ENCODE results near the genes DDIAS, RAB30, CREBZF and CCDC89.

- RRBS: no CpG with 5 or more reads among the region's 4 CpGs
CAGE:
- cytosol, long polyA plus RNA: no peak
- long polyA plus RNA: no peak
- nucleus, long polyA plus RNA: no peak
These were observed 57.5 kb upstream of the FAM181B start for GRCh38 chr11:82790992-82791761.

GRCh38 chr11:82901238-82901949 is at the start of gene DDIAS:
TSS of gene DDIAS (plus strand) at chr11:82901736.
- RRBS: under 1% methylated on average over 19 of the region's 45 CpGs
CAGE:
- cytosol, long polyA plus RNA: no peak
- long polyA plus RNA: no peak
- nucleus, long polyA plus RNA: start-site peak on the plus strand at chr11:82901735-82901763, 105 reads

DNA sequence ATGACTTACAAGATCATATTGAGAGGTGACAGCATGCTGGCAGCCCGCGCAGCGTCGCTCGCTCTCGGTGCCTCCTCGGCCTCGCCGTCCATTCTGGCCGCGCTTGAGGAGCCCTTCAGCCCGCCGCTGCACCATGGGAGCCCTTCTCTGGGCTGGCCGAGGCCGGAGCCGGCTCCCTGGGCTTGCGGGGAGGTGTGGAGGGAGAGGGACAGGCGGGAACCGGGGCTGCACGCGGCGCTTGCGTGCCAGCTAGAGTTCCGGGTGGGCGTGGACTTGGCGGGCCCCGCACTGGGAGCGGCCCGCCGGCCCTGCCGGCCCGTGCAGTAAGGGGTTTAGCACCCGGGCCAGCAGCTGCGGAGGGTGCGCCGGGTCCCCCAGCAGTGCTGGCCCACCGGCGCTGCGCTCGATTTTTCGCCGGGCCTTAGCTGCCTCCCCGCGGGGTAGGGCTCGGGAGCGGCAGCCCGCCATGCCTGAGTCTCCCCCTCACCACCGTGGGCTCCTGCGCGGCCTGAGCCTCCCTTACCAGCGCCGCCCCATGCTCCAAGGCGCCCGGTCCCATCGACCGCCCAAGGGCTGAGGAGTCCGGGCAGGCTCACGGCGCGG is 69.0 kb downstream of the DDIAS start:
- RRBS: 96% methylated on average over 4 of the region's 60 CpGs
CAGE:
- cytosol, long polyA plus RNA: no peak
- long polyA plus RNA: no peak
- nucleus, long polyA plus RNA: no peak

- RRBS: no CpG with 5 or more reads among the region's 4 CpGs
CAGE:
- cytosol, long polyA plus RNA: no peak
- long polyA plus RNA: no peak
- nucleus, long polyA plus RNA: no peak
These were observed 77.2 kb downstream of the RAB30 start for GRCh38 chr11:82994433-82995056.

GRCh38 chr11:83070934-83071955 is at the start of gene RAB30:
TSS of gene RAB30 (minus strand) at chr11:83071897.
- RRBS: no CpG with 5 or more reads among the region's 30 CpGs
CAGE:
- cytosol, long polyA plus RNA: no peak
- long polyA plus RNA: no peak
- nucleus, long polyA plus RNA: start-site peak on the minus strand at chr11:83071827-83071838, 51 reads

DNA sequence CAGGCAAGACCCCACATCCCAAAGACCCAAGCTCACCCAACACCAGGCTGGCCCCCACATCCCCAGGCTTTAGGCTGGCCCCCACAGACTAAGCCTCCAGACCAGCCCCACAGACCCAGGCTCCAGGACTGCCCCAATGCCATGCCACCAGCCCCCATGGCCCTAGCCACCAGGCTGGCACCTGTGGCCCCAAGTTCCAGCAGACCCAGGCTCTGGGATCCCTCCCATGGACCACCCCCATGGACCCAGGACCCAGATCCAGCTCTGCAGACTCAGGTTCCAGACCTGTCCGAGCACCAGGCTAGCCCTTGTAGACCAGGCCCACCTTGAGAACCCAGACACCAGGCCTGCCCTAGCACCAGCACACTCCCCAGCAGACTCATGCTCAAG is 28.2 kb upstream of the PCF11 start:
- RRBS: no CpG with 5 or more reads among the region's 1 CpG
CAGE:
- cytosol, long polyA plus RNA: no peak
- long polyA plus RNA: no peak
- nucleus, long polyA plus RNA: no peak

DNA sequence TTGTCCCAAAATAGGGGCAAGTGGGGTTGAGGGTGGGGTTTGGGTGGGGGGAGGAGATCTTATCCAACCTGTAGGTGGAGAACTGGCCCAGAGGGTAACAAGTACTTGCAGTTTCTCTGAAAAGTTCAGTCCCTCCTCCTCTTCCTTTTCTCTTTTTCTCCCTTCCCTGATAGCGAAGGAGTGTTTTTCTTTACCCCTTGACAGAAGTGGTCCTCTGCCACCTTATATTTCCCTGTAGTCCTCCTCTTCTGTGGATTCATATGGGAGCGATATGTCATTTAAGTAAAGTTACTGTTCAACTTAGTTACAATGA is 1.3 kb downstream of the PCF11 start:
- RRBS: no CpG with 5 or more reads among the region's 2 CpGs
CAGE:
- cytosol, long polyA plus RNA: no peak
- long polyA plus RNA: no peak
- nucleus, long polyA plus RNA: no peak

DNA sequence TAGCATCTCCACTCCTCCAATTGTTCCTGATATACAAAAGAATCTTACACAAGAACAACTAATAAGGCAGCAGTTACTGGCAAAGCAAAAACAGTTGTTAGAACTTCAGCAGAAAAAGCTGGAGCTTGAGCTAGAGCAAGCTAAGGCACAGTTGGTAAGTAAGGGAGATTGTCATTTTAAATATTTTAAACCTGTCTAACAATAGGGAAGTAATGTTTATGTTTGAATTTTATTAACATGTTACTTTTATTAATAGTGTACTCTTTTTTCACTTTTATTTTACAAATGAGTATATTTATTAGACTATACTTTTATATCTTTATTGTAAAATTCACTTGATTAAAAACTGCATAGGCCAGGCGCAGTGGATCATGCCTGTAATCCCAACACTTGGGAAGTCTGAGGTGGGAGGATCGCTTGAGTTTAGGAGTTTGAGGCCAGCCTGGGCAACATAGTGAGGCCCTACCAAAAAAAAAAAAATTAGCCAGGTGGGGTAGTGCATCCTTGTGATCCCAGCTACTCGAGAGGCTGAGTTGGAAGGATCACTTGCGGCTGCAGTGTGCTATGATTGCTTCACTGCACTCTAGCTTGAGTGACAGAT is 7.4 kb downstream of the PCF11 start:
- RRBS: no CpG with 5 or more reads among the region's 4 CpGs
CAGE:
- cytosol, long polyA plus RNA: no peak
- long polyA plus RNA: no peak
- nucleus, long polyA plus RNA: no peak

- RRBS: no CpG with 5 or more reads among the region's 2 CpGs
CAGE:
- cytosol, long polyA plus RNA: no peak
- long polyA plus RNA: no peak
- nucleus, long polyA plus RNA: no peak
These were observed 5.1 kb downstream of the TMEM126A start for GRCh38 chr11:85652770-85653305.

DNA sequence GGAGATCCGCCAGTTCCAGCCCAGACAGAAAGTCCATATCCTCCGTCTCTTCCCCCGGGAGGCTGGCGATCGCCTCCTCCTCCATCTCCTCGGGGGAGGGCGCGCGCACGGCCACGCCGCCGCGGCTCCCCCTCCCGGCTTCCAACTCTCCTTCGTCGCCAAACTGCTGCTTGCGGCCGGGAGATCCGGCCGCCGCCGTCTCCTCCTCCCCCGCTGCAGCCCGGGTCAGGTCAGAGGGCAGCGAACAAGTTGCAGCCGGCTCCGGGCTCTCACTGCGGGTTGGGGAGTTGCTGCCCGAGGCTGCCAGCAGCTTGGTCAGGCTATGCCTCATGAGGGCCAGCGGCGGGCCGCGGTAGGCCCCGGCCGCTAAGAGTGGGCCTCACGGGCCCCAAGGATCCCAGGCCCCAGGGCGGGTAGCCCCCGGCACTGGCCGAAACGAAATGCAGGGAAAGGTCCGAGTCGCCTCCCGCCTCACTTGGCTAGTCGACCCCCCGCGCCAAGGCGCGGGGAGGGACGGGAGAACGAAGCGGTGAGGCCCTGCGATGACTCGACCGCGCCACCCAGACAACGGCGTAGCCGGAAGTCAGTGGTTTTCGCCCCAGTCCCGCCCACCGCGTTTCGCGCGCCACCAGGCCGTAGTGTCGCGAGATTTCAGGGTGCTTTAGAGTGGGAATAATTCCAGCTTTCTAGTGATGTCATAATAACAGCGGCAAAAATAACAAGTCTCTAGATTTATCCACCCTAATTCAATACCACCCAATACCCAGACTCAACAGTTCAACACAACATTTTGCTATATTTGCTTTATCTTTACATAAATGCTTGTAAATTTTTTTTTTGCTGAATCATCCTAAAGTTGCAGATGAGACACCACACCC is at the start of gene CREBZF:
Gene CREBZF, minus strand, starts transcription at position 585 of the 878 bp plus-strand sequence.
- RRBS: 1% methylated on average over 31 of the region's 70 CpGs
CAGE:
- cytosol, long polyA plus RNA: start-site peak on the minus strand centred at position 518 of the sequence, 109 bp wide, 899 reads
- long polyA plus RNA: start-site peak on the minus strand centred at position 521 of the sequence, 117 bp wide, 622 and 708 reads in 2 replicates
- nucleus, long polyA plus RNA: start-site peak on the minus strand centred at position 516 of the sequence, 110 bp wide, 1,476 reads

- RRBS: no CpG with 5 or more reads among the region's 22 CpGs
CAGE:
- cytosol, long polyA plus RNA: no peak
- long polyA plus RNA: no peak
- nucleus, long polyA plus RNA: no peak
These were observed at the start of gene CCDC89 for GRCh38 chr11:85685473-85686306. TSS of gene CCDC89 (minus strand) at chr11:85686195.

DNA sequence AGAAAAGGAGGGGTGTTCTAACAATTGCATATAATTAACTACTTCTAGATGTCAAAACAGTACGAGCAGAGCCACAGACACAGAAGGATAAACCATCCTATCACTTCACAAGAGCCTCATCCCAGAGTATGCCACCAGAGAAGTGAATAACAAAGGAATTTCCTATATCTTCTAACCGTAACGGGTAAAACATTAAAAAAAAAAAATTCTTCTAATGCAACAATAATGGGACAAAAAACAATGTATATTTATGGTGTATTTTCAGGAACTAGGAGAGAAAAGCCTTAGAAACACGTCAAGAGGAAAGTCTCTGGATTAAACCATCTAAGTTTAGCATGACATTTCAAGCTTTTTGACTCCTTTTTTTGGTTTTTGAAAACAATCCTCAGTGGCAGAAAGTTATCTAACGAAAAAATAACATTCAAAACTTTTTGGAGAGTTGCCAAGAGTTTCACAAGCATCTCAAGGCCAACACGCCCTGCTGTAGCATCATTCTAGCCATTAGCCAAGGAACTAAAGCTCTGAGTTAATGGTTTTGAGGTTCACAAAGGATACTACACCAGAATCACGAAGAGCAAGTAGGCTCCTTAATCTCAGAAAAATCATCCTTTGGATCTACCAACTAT is 94.9 kb downstream of the PICALM start:
- RRBS: no CpG with 5 or more reads among the region's 7 CpGs
CAGE:
- cytosol, long polyA plus RNA: no peak
- long polyA plus RNA: no peak
- nucleus, long polyA plus RNA: no peak

GRCh38 chr11:86015846-86017070 is 52.6 kb downstream of the PICALM start:
- RRBS: no CpG with 5 or more reads among the region's 12 CpGs
CAGE:
- cytosol, long polyA plus RNA: no peak
- long polyA plus RNA: no peak
- nucleus, long polyA plus RNA: no peak

DNA sequence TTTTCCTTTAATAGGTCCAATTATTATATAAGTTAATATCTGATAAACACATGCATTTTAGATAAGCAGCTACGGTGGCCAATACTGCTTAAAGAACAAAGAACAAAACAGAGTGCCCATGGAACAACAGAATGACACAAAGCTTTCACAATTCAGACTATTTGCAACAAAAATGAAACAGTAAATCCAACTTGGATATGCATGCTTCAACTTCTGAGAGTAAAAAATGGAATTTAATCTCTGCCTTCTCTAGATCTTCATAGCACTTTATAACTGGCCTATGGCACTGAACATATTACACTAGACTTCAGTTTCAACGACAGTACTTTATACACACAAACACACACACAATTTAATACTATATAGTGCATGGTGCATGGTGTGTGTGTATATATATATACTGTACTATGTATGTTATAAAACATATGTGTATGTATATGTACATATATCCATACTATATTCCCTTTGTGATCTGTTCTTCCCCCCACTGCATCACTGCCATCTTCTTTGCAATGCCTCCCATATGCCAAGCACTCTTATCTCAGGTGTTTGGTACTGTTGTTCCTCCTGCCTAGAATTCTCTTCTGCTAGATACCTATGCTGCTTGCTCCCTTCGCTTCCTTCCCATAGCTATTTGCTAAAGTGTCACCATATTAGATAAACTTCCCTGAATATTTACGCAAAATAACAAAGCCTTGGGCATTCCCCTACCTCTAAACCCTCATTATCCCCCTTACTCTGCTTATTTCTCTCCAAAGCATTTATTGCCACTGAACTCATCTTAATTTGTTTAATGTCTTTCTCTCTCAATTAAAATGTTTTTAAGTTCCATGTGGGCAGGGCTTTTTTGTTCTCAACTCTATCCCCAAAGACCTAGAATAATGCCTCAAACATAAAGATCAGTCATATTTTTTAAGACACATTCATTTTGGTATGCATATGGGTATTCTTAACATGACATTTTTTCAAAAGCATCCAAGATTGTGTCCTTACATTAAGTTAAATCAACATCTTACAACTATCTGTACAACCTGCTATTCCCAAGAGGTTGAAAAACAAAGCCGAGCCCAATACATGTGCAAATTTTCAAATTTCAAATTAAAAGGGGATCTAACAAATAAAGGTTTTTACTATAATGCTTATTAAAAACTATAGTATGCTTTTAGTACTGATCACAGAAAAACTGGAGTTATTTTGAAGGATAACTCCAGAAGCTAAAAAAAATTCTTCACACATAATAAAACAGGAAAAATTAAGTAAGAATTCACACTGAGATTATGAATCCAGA is 35.5 kb downstream of the PICALM start:
- RRBS: no CpG with 5 or more reads among the region's 5 CpGs
CAGE:
- cytosol, long polyA plus RNA: no peak
- long polyA plus RNA: no peak
- nucleus, long polyA plus RNA: no peak

GRCh38 chr11:86067993-86068606 is 784 bp downstream of the PICALM start:
- RRBS: 2% methylated on average over 10 of the region's 29 CpGs
CAGE:
- cytosol, long polyA plus RNA: no peak
- long polyA plus RNA: no peak
- nucleus, long polyA plus RNA: no peak

DNA sequence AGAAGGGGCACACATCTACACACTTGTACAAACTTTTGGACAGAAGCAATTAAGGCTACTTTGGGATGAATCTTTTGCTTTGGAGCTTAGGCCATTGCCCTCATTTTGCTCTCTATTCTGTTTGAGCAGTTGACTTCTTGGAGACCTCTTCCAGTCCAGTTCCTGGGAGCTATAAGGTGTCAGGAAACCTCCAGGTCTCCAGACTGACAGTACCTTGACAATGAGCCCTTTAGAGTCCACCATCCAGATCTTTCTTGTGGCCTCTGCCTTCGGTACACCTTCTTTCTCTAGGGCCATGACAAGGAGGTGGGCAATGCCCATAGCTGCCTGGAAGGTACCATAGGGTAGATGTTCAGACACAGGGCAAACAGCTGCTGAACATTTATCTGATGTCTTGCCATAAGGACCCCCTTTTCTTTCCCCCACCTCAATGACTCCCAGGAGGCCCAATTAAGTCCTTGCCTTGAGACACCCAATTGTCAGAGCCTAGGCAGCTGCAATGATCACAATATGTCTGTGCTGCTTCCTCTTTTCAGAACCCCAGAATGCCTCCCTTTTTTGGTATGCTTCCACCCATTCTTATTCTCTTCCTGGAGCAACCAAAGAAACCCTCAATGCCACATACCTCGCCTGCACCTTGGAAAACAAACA is 75.1 kb downstream of the CCDC81 start:
- RRBS: no CpG with 5 or more reads among the region's 2 CpGs
CAGE:
- cytosol, long polyA plus RNA: no peak
- long polyA plus RNA: no peak
- nucleus, long polyA plus RNA: no peak

DNA sequence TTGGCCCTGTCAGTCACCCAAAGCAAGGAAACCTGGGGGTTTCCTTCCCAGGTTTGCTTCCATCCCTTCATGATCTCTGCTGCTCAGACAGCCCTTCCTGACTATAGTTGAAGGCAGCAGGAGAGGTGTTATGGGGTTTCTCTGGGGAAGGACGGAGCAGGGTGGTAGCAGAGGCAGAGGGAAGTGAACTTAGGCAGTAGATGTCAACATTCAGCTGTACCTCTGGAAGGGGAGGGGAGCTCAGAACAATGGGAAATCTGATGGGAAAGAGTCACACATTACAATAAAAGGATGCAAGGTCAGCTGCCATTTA is 81.8 kb downstream of the CCDC81 start:
- RRBS: no CpG with 5 or more reads among the region's 1 CpG
CAGE:
- cytosol, long polyA plus RNA: no peak
- long polyA plus RNA: no peak
- nucleus, long polyA plus RNA: no peak

- RRBS: no CpG with 5 or more reads among the region's 4 CpGs
CAGE:
- cytosol, long polyA plus RNA: no peak
- long polyA plus RNA: no peak
- nucleus, long polyA plus RNA: no peak
These were observed 102.8 kb downstream of the CCDC81 start for GRCh38 chr11:86477473-86477921.

GRCh38 chr11:86578142-86578924 is 203.6 kb downstream of the CCDC81 start:
- RRBS: no CpG with 5 or more reads among the region's 5 CpGs
CAGE:
- cytosol, long polyA plus RNA: no peak
- long polyA plus RNA: no peak
- nucleus, long polyA plus RNA: no peak

- RRBS: no CpG with 5 or more reads among the region's 2 CpGs
CAGE:
- cytosol, long polyA plus RNA: no peak
- long polyA plus RNA: no peak
- nucleus, long polyA plus RNA: no peak
These were observed 14.7 kb downstream of the PRSS23 start for GRCh38 chr11:86815048-86815401.

All from H1 (cell line).